Ileum (tissue), 1 donor: ENCODE measurements around a stretch of chr3.

GRCh38 chr3:8523135-8523764 is 21.6 kb downstream of the LMCD1 start:
- PRO-cap: no peak

- PRO-cap: no peak
These were observed 86.1 kb upstream of the RAD18 start for GRCh38 chr3:9049271-9049774.

DNA sequence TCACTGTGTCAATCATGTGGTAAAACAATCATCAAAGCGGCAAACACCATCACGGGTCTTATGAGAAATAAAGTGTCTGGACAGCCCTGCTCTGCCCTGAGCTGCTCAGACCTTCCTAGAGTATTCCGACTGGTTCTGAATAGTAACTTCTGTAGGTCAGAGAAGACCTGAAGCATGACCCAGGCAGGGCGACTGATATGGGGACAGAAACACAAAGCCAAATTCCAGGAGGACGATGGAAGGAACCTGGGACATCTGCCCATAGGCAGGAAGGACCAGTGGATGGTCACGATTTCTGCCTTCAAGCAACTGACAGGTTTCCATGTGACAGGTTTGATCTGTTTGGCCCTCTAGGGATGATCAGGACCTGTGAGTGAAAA is 137.4 kb upstream of the RAD18 start:
- PRO-cap: no peak

- PRO-cap: unidirectional peak, minus-strand start at chr3:9180898
These were observed 68.8 kb downstream of the SRGAP3 start for GRCh38 chr3:9180549-9181135.

DNA sequence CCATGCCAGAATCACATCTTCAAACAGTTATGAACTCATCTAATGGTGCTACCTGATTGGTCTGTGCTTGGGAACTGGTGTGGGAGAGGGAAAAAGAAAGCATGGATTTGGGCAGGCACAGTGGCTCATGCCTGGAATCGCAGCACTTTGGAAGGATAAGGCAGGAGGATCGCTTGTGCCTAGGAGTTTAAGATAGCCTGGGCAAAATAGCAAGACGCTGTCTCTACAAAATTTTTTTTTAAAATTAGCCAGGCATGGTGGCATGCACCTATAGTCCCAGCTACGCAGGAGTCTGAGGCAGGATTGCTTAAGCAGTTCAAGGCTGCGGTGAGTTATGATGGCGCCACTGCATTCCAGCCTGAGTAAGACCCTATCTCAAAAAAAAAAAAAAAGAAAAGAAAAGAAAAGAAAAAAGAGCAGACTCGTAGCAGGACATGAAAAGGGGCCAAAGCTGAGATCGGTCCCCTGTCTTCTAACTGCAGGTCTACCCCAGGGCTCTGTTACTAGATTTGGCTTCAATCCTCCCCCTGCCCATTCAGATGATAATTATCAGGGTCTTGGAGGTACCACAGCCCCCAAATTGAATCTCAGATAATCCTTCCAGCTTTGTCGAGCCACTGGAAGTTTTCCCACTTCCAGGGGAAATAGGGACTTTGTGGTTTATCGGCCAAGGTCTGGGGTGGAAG is 18.8 kb downstream of the SRGAP3 start:
- PRO-cap: no peak

- PRO-cap: no peak
These were observed 12.9 kb upstream of the SETD5 start for GRCh38 chr3:9384363-9384975.

DNA sequence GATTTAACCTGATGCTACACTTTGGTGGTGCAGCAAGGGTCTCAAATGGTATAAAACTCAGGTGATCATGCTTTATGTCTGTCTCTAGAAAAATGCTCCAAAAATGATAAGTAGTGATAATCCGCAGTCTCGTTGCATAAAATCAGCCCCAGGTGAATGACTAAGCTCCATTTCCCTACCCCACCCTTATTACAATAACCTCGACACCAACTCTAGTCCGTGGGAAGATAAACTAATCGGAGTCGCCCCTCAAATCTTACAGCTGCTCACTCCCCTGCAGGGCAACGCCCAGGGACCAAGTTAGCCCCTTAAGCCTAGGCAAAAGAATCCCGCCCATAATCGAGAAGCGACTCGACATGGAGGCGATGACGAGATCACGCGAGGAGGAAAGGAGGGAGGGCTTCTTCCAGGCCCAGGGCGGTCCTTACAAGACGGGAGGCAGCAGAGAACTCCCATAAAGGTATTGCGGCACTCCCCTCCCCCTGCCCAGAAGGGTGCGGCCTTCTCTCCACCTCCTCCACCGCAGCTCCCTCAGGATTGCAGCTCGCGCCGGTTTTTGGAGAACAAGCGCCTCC is 1.4 kb upstream of the SETD5 start:
- PRO-cap: bidirectional peak, plus-strand start at position 471 of the sequence, minus-strand start at position 404 of the sequence

DNA sequence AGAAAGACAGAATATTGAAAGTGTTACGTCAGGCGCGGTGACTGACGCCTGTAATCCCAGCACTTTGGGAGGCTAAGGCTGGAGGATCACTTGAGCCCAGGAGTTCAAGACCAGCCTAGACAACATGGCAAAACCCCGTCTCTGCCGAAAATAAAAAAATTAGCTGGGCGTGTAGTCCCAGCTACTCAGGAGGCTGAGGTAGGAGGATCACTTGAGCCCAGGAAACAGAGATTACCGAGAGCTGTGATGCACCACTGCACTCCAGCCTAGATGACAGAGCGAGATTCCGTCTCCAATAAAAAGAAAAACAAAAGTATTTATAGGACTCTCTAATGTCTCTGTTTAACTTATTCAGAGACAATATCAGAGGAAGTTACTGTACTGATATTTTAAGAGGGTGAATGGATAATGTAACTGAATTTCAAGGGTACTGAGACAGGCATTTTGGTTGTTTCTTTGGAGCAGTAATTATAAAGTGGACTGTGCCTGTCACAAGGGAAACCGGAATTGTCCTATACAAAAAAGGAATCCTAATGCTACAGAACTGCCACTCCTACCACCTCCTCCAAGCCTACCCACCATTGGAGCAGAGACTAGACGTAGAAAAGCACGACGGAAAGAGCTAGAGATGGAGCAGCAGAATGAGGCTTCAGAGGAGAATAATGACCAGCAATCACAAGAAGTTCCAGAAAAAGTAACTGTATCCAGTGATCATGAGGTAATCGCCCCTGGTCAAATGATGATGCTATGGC is 47.3 kb downstream of the SETD5 start:
- PRO-cap: no peak

DNA sequence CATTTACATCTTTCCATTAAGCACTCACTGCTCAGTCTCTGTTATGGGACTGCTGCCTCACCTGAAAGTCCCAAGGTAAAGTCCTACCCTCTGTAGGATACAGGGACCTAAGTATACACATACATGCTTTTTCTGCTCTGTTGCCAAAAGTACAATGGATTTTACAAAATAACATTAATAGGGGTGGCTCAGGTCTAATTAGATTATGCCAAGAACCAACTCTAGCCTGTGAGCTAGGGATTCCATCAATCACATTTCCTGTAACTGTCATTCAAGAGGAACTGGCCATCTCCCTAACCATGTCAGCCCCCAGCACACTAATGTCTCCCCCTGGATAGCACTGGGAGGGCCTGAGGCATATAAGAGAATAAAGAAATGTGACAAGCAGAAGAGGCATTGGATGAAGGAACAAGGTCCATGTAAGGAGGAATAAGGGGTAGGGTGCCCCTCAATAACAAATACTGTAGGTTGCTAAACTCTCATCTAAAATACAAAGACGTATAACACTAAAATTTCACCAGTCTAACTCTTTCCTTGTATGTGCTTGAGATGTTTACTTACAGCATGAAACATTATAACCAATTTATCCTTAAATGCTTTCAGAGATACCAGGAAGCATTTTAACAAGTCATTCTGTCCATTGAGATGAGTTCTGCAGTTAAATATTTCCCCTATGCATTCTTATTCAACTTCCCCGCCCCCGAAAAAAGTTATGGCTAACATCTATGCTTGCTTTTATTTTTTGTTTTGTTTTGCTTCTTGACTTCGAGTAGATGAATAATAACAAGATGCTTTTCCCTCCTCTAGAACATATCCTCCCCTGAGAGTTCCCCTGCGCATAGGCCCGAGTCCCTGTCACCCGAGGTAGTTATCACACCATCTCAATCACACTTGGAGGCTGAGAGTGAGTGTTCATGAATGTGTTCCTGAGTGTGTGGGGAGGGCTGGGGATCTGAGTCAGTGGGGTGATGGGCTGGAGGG is 70.6 kb downstream of the SETD5 start:
- PRO-cap: no peak

GRCh38 chr3:9477788-9478122 is 75.9 kb downstream of the LHFPL4 start:
- PRO-cap: no peak

GRCh38 chr3:9739457-9739949 is 8.0 kb downstream of the BRPF1 start:
- PRO-cap: no peak

GRCh38 chr3:9742904-9743386 is 6.8 kb upstream of the OGG1 start:
- PRO-cap: no peak

GRCh38 chr3:9750755-9751129 is 990 bp downstream of the OGG1 start:
- PRO-cap: bidirectional peak, plus-strand start at chr3:9751005, minus-strand start at chr3:9750942

DNA sequence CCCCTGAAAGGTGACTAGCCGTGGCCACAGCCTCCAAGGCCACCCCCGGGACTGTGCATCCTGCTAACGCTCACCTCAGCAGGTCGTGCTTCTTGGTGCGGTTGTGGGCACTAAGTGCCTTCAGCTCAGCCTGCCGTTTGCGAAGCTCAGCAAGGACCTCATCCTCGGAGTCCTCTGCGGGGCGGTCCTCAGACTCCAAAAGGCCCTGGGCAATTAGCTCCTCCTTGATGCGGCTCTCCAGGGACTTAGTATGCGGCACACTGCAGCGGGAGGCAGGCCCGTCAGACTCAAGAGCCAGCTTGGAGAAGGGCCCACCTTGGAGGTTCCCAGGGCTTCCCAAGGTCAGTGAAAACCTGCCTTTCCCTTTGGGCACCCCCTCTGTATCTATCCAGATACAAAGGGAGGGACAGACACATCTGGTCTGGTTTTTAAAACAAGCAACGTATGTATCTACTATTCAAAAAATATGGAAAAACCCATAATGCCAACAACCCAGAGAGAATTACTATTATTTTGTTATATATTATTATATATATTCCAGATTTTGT is 8.2 kb downstream of the TADA3 start:
- PRO-cap: no peak

DNA sequence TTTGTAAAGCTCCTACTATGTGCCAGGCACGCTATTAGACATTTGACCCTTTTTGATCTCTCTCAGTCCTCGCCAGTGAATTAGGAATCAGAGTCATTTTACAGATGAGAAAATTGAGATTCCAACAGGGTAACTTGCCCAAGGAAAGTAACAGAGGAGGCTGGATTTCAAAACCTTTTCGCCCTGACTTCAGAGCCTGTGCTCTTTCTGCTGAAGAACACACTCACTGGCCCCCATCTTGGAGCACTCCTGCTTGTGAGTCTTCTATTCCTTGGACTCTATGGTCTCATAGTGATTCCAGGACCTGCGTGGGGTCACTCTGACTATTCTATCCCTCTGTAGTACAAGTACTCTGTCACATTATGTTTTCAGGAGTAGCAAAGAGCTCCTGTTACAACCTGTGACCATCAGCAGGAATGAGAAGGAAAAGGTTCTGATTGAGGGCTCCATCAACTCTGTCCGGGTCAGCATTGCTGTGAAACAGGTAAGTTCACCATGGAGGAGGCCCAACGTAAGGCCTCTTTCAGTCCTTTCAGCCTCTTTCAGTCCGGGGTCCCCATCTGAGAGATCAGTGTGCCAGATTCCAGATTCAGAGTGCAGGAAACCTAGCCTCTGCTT is 7.0 kb downstream of the ARPC4 start:
- PRO-cap: no peak

DNA sequence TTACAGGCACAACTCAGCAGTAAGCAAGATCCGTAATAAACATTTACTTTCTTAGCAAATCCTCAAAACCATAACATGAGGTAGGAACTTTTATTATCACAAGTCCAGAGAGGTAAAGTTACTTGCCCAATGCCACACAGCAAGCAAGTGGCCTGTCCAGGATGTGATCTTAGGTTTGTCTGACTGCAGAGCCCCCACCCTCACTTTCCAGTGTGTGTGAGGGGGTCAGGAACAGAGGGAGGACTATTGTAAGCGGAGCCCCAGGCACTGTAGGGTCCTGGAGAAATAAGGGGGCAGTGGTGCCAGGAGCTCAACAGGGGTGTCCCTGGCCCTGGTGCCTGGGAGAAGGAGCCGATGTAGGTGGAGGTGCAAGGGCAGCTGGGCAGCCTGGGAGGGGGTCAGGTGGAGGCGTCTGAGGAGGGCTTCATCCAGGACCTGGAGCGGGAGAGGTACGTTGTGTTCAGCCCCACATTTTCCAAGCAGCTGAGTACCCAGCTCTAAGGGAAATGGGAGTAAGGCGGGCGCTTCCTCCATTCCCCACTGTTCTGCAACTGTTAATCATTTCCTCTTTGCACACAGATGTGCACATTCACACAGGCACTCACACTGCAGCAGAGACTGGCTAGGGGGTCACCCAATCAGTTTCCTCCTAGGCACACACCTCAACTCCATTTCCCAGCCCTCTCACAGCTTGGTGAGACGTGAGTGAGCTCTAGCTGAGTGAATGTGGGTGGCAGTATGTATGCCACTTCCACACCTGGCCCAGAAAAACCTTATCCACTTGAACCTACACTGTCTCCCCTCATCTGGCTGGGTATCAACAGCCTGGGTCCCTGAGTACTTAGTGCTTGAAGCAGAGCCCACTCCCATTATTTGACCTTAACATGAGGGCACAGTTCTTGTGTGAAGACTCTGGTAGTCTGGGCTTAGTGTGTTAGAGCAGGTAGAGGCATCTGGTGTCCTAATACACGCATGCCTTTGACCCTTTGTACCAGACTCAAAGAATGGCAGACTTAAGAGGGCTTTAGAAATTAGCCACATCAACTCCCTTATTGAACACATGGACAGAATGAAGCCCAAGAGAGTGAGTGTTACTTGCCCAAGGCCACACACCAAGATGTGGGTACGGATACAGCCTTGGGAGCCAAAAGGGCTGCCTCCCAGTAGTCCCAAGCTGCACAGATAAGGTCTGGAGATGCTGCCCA is 5.6 kb downstream of the RPUSD3 start:
- PRO-cap: no peak

DNA sequence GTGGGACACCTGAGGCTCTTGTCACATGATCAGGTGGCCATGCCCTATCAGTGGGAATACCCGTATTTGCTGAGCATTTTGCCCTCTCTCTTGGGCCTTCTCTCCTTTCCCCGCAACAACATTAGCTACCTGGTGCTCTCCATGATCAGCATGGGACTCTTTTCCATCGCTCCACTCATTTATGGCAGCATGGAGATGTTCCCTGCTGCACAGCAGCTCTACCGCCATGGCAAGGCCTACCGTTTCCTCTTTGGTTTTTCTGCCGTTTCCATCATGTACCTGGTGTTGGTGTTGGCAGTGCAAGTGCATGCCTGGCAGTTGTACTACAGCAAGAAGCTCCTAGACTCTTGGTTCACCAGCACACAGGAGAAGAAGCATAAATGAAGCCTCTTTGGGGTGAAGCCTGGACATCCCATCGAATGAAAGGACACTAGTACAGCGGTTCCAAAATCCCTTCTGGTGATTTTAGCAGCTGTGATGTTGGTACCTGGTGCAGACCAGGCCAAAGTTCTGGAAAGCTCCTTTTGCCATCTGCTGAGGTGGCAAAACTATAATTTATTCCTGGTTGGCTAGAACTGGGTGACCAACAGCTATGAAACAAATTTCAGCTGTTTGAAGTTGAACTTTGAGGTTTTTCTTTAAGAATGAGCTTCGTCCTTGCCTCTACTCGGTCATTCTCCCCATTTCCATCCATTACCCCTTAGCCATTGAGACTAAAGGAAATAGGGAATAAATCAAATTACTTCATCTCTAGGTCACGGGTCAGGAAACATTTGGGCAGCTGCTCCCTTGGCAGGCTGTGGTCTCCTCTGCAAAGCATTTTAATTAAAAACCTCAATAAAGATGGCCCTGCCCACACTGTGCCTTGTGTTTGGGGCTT is 2.8 kb downstream of the JAGN1 start:
- PRO-cap: no peak

- PRO-cap: bidirectional peak, plus-strand start at chr3:9898119, minus-strand start at chr3:9897868
These were observed 4.9 kb upstream of the IL17RE start for GRCh38 chr3:9897575-9898334.

GRCh38 chr3:9898799-9899223 is 3.8 kb upstream of the IL17RE start:
- PRO-cap: unidirectional peak, minus-strand start at chr3:9899052

GRCh38 chr3:9916325-9916826 is 522 bp upstream of the IL17RC start:
- PRO-cap: no peak